Progenitor cell of endocrine pancreas (in vitro differentiated cells): ENCODE measurements around the genes NRGN and PATE1.

DNA sequence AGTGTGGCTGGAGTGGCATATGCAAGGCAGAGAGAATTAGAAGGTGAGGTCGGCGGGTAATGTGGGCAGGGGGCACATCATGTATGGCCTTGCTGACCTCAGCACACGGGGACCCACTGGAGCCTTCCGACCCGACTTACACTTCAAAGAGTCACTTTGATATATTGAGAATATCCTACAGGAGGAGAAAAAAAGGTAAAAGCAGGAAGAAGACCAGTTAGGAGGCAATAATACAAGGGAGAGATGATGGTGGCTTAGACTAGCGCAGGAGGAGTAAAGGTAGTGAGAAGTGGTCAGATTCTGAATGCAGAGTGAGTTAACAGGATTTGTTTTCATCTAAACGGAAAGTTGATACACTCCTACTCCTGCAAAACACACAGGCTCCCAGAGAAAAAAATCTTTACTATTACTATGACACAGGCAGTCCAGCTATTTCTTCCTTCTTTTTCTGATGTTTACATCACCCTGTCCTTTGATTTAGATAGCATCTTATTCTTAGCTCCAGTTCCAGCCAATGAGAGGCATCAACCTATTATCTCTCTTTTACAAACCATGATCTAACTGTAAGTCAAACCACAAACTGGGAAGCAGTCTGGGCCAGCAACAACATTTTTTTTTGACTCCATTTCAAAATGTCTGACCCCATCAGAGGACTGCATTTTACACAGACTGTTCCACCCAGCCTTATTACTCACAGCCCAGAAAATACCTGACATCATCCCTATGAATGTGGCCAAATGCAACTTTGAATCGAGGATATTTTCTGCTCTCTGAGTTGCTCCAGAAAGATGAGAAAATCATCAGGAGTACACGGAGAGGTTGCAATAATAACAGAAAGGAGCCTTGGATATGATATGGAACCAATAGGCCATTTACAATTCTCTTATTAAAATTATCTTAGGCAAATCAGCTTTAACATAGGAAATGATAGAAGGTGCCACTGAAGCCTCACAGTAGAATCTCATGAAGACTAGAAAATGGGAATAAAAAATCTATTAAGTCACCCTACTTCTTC lies 20.9 kb downstream of the TBRG1 start:
- PRO-cap: no peak

DNA sequence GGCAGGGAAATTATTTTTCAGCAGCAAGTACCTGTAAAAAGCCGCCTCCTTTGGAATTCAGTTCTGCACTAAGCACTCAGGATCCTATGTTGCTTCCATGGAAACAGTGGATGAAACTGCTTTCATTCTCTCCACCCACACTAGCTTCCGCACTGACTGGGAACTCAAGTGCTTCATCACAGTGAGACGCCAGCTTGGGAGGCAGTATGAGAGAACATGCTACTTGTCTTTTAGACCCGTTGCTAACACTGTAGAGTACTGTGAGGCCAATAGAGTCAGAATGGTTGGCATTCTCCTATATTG lies 16.3 kb downstream of the SIAE start:
- PRO-cap: no peak

GRCh38 chr11:124739503-124740643 lies at the start of gene NRGN:
Gene NRGN, plus strand, starts transcription at chr11:124739942.
- PRO-cap: bidirectional peak, plus-strand start at chr11:124739959, minus-strand start at chr11:124739772

DNA sequence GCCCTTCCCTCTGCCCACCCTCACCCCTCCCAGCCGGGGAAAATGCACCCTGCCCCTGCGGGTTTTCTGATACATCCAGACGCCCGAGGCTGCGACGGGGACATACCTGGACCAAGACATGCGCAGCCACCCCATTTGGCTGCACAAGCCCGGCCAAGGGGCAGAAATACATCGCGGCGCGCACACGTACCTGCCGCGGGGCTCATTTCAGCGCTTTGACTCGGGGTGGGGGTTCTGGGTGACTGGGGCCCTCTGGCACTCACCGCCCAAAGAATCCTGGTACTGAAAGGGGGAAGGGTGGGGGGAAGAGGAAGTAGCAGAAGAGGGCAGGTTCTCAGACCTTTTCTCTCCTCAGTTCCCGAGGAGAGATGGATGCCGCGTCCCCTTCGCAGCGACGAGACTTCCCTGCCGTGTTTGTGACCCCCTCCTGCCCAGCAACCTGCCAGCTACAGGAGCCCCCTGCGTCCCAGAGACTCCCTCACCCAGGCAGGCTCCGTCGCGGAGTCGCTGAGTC lies 5.9 kb downstream of the VSIG2 start:
- PRO-cap: unidirectional peak, plus-strand start at position 78 of the sequence

- PRO-cap: no peak
Observed at GRCh38 chr11:124747517-124748197, 4.4 kb downstream of the VSIG2 start.

- PRO-cap: no peak
Observed at GRCh38 chr11:124759852-124760781, 2.0 kb downstream of the ESAM start.

GRCh38 chr11:124761000-124761878 lies 851 bp downstream of the ESAM start:
- PRO-cap: no peak

DNA sequence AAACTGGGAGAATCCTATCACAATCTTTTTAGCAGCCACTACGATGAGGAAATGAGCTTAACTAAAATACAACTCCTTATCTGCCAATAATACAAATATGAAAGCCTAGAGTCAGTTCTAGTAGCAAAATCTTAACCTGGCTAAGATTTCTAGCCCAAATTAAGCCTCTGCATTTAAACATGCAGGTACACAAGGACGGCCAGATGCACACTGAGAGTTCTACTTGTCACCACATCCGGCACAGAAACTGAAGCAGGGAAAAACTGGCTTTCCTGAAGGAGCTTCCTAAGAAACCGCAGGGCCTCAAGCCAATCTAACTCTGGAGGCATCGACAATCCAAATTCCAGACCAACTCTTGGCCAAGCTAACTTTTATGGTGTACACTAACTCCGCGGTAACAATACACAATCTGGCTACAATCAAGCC lies 1.3 kb downstream of the MSANTD2 start:
- PRO-cap: no peak

- PRO-cap: no peak
Observed at GRCh38 chr11:125055125-125055791, 7.8 kb upstream of the SLC37A2 start.

GRCh38 chr11:125091244-125091909 lies 20.0 kb downstream of the TMEM218 start:
- PRO-cap: no peak

- PRO-cap: no peak
Observed at GRCh38 chr11:125188587-125189100, 24.1 kb downstream of the PKNOX2 start.

DNA sequence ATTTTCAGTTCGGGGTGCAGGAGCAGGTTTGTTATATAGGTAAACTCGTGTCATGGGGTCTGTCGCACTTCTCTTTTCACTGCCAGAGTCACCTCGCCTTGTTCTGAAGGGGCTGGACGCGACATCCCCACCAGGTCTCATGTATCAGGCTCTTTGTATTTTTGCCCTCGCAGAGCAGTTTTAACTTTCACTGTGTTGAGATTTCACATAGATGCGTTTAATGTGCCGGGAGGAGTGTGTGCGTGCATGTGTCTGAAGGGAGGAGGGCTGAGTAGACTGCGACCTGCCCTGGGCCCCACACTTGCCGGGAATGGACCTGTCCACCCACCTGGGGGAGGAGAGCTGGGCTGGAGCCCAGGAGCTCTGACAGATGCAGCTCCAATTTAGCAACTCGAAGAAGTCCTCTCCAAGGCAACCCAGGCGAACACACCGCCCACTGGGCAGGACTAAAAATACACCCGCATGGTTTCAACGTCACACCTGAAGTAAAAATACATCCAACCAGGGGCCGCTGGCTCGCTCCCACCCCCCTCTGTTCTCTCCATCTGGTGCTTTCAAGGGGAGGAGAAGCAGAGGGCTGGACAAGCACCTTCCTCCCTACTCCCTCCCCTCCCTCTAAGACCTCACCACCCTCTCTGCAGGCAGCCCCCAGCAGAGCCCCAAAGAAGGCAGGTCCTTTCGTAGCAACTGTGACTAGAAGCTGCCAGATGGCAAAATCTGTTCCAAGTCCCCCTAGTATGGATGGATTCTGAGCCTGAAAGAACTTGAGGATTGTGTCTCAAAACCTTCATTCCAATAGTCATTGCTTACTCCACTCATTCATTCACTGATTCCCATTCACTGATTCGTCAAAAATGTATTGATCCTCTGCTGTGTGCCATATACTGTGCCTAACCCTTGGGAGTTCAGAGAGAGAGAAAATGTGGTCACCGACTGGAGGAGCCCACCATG lies 119.9 kb downstream of the FEZ1 start:
- PRO-cap: no peak

DNA sequence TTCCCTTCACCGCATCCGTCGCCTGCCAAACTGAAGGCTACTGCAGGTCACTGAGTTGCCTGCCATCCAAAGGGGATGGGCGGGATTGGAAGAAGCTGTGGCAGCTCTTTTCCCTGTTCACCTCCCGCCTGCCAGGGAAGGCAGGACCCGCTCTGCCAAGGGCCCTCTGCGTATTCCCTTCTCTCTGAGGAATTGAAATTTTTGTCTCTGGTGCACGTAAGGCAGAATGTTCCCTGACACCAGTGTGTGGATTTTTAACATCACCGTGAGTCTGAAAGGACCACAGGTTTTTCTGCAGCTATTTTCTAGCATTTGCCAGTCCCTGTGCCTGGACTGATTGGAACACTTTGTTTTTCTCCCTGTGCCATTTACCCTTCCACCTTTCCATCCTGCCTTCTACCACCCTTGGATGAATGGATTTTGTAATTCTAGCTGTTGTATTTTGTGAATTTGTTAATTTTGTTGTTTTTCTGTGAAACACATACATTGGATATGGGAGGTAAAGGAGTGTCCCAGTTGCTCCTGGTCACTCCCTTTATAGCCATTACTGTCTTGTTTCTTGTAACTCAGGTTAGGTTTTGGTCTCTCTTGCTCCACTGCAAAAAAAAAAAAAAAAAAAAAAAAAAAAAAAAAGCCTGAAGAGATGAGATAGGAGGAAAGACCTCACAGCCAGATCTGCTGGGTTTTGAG lies 8.9 kb upstream of the STT3A start:
- PRO-cap: no peak

- PRO-cap: no peak
Observed at GRCh38 chr11:125626880-125627289, 1.9 kb downstream of the CHEK1 start.

GRCh38 chr11:125745953-125746544 lies at the start of gene PATE1:
Gene PATE1, plus strand, starts transcription at chr11:125746279.
- PRO-cap: no peak

DNA sequence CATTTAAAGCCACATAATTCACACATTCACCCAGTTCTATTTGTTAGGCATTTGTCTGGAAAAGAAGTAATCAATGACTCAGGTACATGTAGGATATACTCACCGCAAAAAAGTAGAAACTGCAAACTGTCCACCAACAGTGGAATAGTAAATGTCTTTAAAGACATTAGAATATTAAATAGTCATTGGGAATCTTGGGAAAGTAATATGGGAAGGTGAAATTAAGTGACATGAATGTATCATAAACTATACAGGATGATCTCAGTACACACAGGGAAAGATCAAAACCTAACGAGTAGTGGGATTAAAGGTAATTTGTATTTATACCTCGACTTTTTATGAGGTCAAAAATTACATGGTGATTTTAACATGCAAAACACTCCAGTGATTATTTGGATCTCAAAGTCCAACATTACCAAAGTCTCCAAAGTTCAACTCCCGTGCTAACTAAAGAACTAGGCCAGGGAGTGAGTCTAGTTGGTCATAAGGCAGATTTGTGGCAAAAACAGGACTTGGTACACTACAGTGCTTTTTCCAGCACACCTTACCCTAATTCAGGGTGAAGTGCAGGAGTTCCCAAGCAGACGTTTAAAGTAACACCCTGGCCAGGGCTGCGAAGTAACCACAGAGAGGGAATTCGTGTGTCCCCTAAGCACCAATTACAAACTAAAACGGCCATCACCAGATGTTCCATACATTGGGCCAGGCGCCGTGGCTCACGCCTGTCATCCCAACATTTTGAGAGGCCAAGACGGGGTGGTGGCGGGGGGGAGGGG lies 1.2 kb downstream of the PUS3 start:
- PRO-cap: no peak

DNA sequence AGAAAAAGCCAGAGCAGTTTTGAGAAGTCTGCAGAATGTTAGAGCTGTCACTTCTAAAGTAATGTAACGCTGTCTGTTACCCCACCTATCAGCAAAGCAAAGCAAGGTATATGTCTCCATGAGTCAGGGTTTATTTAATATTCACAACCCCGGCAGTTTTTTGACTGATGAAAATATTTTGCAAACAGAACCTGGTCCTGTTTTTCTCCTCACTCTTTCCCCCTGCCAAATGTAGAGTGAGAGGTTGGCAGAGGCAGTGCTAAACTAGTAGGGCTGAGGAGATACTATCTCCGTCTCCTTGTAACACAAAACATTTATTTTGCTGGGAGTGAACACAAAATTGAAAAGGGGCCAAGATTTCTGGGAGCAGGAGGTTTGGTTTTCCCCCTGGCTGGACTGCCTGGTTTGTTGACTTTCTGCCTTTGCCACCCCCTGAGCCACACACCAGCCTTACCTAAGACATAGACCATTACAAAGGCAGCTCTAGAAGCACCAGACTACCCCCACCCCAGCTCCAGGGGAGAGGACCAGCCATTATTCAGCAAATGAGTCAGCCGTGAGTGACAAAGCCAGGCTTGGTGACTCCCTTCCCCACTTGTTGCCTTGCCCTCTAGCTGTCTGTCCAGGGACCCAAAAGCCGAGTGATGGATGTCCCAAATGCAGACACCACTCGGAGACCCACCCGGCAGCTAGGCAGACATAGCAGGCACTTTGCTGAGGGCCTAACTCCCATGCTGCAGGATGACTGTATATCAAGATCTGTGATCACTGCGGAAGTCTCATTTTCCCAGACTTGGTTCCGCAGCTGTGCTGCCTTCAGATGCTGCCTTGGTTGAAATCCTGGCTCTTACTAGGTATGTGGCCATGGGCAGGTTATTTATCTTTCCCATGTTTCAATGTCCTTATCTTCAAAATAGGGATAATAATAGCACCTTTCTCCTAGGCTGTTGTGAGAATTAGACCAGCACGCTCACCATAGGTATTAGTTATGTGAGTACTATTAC lies 17.6 kb upstream of the CDON start:
- PRO-cap: no peak

- PRO-cap: no peak
Observed at GRCh38 chr11:126260055-126260704, 8.5 kb downstream of the SRPRA start.

DNA sequence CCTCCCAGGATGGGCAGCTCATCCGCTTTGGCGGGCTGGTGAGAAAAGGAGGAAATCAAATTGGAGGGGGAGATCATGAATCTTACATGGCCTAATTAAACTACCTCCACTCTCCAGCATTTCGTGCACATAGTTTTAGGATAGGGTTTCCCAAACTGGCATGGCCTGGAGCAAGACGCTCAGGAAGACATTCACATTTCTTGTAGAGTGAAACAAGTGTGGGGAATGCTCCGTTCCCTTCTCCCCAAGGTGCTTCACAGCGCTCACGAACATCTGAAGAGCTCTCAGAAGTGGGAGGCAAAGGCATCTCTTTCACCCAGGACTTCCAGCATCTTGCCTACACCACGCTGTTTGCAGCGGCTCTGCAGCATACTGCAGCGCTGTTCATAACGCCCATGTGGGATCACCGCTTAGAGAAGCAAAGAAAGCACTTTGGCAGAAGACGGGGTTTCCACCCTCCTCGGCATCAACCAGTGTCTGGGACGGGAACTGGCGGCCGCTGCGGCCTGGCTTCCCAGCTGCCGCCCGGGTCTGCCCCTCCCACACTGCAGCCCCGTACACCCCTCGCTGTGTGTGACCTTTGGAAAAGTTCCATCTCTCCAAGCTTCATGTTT lies 702 bp upstream of the TIRAP start:
- PRO-cap: bidirectional peak, plus-strand start at position 476 of the sequence, minus-strand start at position 479 of the sequence; bidirectional peak, plus-strand start outside the sequence, minus-strand start at position 533 of the sequence

GRCh38 chr11:126373789-126373988 lies 18.2 kb downstream of the ST3GAL4 start:
- PRO-cap: no peak